ENCODE data around the genes GPR15, COL8A1 and CMSS1.

GRCh38 chr3:98531828-98532560 lies at the start of gene GPR15:
Gene GPR15 (plus strand): TSS chr3:98531978.
- CAGE, long polyA plus RNA: no peak
- RRBS: no CpG with 5 or more reads among the region's 11 CpGs

GRCh38 chr3:98545852-98546443 lies 14.2 kb downstream of the GPR15 start:
- CAGE, long polyA plus RNA: no peak
- RRBS: no CpG with 5 or more reads among the region's 5 CpGs

GRCh38 chr3:98553100-98553660 lies 21.4 kb downstream of the GPR15 start:
- CAGE, long polyA plus RNA: no peak
- RRBS: no CpG with 5 or more reads among the region's 5 CpGs

GRCh38 chr3:98770118-98770978 lies 7.2 kb downstream of the ST3GAL6 start:
- CAGE, long polyA plus RNA: no peak
- RRBS: 80% methylated on average over 3 of the region's 8 CpGs

- CAGE, long polyA plus RNA: no peak
Observed at GRCh38 chr3:98961847-98962115, 60.3 kb upstream of the DCBLD2 start.

GRCh38 chr3:99503115-99503617 lies 135.2 kb upstream of the COL8A1 start:
- CAGE, long polyA plus RNA: no peak
- RRBS: no CpG with 5 or more reads among the region's 1 CpG

DNA sequence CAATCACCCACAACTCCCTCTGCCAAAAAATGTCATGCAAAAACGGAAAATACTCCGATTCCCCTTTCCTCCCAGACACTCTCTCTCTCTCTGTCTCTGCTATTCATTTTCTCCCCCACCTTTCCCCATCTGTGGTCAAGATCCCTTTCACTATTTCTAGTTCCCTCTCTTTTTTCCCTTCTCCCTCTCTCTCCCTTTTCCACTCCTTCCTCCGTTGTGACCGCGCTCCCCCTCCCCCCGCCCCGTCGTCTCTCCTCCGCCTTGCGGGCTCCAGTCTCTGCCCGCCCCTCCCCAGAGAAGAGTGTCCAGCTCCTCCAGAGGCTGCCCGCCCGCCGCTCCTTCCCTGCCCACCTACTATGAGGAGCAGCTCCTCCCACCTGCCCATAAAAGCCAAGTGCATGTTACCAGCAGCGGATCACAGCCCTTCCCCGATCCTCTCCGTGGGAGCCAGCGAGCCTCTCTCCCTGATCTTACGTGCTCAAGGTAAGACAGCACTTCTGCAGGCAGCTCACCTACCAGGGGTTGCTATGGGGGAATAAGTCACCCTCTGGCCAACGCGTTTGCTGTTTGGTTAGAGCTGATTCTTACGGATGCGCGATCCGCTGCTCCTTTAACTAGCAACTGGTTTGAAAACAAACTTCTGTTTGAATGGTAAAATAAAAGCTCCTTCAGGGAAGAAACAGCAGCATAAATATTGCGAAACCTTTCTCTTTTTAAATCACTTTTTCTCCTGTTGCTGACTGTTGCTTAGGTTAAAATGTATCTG lies at the start of gene COL8A1:
COL8A1 (plus strand) TSS at position 413 of the 766 bp plus-strand sequence.
- CAGE, long polyA plus RNA: start-site peak on the plus strand centred at position 383 of the sequence, 103 bp wide, 3,145 and 5,640 reads in 2 replicates
- RRBS: no CpG with 5 or more reads among the region's 26 CpGs

- CAGE, long polyA plus RNA: no peak
- RRBS: no CpG with 5 or more reads among the region's 2 CpGs
Observed at GRCh38 chr3:99656381-99656864, 18.0 kb downstream of the COL8A1 start.

DNA sequence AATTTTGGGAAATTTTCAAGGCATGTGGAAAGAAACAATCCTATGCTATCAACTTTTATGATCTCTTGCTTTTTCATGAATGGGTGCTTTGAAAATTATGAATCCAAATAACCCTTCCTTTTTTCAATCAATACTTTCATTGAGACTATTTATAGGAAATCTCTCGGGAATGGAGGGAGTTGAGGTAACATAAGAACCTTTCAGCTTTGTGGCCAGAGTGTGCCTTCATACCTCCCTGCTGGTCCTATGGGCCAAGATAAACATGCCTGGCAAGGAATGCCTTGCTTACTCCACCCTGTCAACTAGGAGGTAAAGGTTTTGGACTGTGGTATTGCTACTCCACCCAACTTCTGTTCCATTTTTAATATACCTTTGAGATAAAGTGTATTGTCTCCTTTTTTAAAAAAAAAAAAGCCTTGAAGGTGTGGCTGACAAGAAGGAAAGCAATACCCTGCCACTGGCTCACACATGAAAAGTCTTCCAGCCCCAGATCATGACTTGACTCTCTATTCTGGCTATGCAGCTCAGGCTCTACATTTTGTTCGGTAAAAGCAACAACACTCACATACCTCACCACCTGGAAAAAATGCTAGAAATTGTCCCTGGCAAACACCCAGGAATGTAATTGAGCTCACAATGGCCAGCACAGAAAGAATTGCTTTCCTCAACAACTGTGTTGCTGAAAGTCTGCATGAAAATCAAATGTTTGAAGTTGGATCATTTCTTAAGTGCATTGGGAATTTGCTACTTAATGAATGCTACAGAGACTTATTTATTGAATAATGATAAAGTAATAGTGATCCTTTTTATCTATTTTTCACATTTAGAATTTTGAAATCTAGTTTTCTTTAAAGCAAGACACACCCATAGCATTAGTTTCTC lies 35.9 kb downstream of the COL8A1 start:
- CAGE, long polyA plus RNA: no peak
- RRBS: no CpG with 5 or more reads among the region's 2 CpGs

DNA sequence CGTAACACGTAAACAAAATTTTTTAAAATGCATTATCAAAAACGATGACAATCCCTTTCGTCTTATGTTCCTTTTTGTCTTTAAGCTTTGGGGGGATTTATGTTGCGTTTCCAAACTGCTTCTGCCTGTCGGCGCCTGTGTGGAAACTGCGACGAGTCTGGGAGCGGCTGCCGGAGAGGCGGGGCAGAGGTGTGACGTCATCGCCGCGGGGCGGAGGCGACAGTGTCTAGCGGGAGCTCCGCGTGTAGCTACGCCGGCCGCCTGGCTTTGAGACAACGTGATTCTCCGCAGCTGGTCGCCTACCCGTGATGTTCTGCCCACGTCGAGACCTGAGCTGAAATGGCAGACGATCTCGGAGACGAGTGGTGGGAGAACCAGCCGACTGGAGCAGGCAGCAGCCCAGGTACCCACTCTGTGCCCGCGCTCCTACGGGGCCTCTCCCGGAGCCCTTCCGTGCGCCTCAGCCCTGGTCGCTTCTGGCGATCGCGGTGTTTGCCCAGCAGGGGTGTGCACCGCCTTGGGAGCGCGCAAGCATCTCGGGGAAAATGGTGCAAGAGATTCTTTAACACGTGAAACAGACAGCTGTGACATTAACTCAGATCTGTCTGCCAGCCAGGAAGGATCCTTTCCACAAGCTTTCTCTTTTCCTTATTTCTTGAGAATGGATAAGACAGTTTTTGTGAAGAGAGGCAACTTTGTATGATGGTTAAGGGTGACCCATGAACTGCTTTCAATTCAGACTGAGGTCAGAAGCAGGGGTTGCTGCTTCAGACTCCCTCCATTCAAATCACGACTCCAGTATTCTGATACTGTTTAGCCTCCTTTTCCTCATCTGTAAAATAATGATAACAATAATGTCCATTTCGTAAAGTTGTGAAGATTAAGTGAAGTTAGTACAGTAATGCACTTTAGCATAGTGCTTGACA lies at the start of gene CMSS1:
CMSS1 (plus strand) TSS at position 222 of the 926 bp plus-strand sequence.
- CAGE, long polyA plus RNA: no peak
- RRBS: 2% methylated on average over 10 of the region's 51 CpGs

DNA sequence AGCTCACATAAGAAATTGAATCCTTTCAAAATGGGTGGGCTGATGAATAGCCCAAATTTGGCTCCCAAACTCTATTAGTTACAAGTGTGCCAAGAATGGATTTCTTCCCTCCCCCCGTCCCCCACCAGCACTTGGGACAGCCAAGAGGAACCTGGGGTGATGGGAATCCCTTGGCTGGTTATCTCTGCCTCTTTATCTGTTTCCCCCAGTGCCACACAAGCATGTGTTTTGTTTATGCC lies 28.3 kb downstream of the CMSS1 start:
- CAGE, long polyA plus RNA: no peak
- RRBS: no CpG with 5 or more reads among the region's 1 CpG

GRCh38 chr3:99850377-99851214 lies 32.9 kb downstream of the CMSS1 start:
- CAGE, long polyA plus RNA: no peak
- RRBS: no CpG with 5 or more reads among the region's 11 CpGs

- CAGE, long polyA plus RNA: no peak
- RRBS: no CpG with 5 or more reads among the region's 4 CpGs
Observed at GRCh38 chr3:99871347-99871935, 53.8 kb downstream of the CMSS1 start.

- CAGE, long polyA plus RNA: no peak
- RRBS: no CpG with 5 or more reads among the region's 1 CpG
Observed at GRCh38 chr3:99877818-99878470, 60.3 kb downstream of the CMSS1 start.

GRCh38 chr3:100108507-100109194 lies 5.7 kb downstream of the FILIP1L start:
- CAGE, long polyA plus RNA: no peak
- RRBS: no CpG with 5 or more reads among the region's 8 CpGs

- CAGE, long polyA plus RNA: no peak
- RRBS: no CpG with 5 or more reads among the region's 5 CpGs
Observed at GRCh38 chr3:100330085-100330586, 4.4 kb upstream of the NIT2 start.

- CAGE, long polyA plus RNA: no peak
- RRBS: 5% methylated on average over 1 of the region's 19 CpGs
Observed at GRCh38 chr3:100491774-100492352, 556 bp upstream of the TMEM45A start.

DNA sequence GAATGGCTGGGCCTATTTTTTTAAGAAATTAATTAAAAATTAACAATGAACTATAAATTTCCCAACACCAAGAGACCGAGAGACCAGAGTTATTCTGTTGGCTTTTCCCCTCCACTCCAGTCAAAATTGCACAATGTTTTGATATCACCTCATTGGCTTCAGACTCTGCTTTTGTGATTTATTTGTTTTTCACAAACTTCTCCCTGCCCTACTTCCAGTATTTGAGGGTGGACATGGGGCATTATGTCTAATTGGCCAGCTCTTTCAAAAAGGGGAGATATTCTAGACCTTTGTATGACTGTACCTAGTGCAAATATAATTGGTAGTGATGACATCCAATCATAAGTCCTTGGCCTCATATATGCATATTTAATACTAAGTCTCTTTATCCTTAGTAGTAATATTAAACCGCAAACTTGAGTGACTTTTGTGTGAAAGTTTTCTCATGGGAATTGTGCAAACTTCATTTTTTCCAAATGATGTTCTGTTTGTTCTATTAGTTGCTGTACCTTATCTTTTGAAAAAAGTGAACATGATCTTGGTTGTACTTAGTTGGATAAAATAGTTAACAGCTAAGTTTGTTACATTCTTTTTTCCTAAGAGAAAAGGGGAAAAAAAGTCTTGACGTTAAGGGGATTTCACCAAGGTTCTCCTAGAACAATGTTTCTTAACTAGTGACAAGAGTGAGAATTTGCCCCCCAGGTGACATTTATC lies 43.1 kb downstream of the TMEM45A start:
- CAGE, long polyA plus RNA: no peak
- RRBS: no CpG with 5 or more reads among the region's 3 CpGs

DNA sequence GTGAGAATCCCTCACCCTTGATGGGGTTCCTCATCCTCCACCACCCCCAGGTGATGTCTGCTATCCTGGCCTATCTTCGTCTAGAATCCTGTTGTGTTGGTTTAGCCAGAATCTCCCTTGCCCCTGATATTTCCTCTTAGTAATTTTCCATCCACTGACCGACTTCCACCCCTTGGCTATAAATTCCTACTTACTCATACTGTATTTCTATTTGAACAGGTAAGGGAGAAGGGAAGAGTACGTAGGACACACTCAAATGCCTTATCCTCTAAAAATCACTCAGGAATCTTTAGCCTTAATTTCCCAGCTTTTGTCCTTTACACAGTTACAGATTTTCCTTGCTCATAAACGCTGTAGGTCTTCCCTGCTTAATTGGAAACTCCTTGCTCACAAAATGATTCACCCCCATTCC lies 643 bp upstream of the TFG start:
- CAGE, long polyA plus RNA: no peak
- RRBS: no CpG with 5 or more reads among the region's 4 CpGs

DNA sequence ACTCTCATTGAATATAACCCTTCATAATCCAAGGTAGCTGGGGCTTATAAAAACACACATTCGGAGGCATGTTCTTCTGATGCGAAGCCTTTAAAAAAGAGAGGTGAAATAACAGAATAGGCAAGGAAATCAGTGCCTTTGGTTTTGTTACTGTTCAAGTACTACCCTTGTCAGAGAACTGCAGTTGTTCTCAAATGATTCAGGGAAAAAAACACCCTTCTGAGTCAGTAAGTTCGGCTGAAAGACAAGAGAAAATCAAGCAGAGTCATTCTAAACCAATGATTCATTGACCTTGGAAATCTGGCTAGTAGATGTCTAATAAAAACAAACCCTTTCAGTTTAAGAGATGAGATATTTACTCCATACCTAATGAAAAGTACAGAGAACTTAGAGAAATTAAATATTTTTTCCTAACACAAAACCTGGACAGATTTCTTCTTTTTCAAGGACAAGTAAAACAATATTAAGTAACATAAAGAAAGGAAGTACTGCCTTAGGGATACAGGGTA lies 72.7 kb upstream of the ABI3BP start:
- CAGE, long polyA plus RNA: no peak
- RRBS: no CpG with 5 or more reads among the region's 3 CpGs